Parietal lobe (tissue), 2 donors: ENCODE data around the genes NUDT21, MT1A, MT1H and CX3CL1.

- RAMPAGE, long total RNA = no peak
Observed at GRCh38 chr16:56270839-56271068, 79.5 kb downstream of the GNAO1 start.

DNA sequence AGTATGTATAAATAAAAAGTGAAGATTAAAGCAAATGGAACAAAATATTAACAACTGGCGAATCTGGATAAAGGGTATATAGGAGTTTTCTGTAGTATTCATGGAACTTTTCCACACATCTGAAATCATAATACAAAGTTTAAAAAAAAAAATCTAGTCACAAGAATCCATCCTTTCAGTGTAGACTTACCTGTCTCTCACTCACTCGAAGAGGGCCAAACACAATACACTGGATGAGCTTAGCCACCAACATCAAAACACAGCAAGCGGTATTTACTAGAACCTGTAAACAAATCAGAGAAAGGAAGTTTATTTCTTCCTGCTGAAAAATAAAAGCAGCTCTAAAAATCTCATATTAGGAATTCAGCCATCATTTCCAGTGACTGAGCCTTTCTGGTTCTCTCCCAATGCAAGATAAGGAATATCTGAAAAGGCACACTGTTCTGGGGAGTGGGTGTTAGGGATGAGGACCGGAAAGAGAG lies 11.2 kb downstream of the AMFR start:
- RAMPAGE, long total RNA = no peak

GRCh38 chr16:56450626-56451427 lies at the start of gene NUDT21:
TSS of gene NUDT21 (minus strand) at chr16:56451332.
- RAMPAGE, long total RNA = start-site peak on the minus strand at chr16:56451314-56451334, 1,393 and 111 reads in 2 replicates

DNA sequence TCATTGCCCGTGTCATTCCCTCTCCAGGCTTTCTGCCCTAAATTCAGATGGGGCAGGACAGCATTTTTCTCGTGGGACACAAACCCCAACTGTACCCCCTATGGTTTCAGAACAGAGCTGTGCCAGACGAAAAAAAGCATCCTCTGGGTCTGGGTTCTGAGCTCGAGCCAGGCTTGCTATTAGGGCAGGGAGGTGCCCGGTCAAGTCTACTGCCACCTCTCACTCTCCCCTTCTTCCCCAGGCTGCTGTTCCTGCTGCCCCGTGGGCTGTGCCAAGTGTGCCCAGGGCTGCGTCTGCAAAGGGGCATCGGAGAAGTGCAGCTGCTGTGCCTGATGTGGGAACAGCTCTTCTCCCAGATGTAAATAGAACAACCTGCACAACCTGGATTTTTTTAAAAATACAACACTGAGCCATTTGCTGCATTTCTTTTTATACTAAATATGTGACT lies 1.1 kb downstream of the MT1E start:
- RAMPAGE, long total RNA = no peak

GRCh38 chr16:56627130-56627866 lies 1.7 kb downstream of the MT1E start:
- RAMPAGE, long total RNA = no peak

DNA sequence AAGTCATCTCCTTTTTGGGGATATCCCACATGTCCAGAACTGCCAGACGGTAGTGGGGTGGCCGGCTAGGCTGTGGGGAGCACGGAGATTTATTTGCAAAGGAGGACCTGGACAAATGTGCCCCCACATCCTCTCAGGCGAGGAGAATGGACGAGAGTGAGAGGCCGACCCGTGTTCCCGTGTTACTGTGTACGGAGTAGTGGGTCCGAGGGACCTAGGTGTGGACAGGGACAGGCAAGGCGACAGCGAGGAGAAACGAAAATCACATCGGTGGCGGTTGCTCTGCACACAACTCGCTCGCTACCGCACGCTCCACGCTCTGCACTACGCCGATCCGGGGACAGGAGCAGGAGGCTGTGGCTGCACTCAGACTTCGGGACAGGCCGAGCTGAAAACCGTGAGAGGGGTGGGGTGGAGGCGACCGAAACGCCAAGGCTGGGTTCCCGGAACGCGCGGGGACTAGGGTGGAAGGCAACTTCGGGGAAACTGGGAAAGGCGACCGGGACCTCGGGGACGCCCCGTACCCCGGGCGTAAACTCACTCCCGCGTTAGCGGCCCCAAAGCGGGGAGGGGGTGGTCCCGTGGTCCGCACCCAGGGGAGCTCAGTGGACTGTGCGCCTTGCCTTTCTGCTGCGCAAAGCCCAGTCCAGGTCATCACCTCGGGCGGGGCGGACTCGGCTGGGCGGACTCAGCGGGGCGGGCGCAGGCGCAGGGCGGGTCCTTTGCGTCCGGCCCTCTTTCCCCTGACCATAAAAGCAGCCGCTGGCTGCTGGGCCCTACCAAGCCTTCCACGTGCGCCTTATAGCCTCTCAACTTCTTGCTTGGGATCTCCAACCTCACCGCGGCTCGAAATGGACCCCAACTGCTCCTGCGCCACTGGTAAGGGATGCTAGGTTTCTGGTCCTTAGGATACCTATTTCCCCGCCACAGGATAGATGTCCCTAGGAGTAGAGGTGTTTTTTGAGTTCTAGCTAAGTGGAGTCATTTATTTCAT lies at the start of gene MT1A:
TSS of gene MT1A (plus strand) at position 779 of the 994 bp plus-strand sequence.
- RAMPAGE, long total RNA = no peak

- RAMPAGE, long total RNA = no peak
Observed at GRCh38 chr16:56668979-56670024, at the start of gene MT1H. TSS of gene MT1H (plus strand) at chr16:56669814.

GRCh38 chr16:56748826-56749125 lies 18.8 kb downstream of the NUP93 start:
- RAMPAGE, long total RNA = no peak

GRCh38 chr16:56750086-56750449 lies 20.1 kb downstream of the NUP93 start:
- RAMPAGE, long total RNA = no peak

DNA sequence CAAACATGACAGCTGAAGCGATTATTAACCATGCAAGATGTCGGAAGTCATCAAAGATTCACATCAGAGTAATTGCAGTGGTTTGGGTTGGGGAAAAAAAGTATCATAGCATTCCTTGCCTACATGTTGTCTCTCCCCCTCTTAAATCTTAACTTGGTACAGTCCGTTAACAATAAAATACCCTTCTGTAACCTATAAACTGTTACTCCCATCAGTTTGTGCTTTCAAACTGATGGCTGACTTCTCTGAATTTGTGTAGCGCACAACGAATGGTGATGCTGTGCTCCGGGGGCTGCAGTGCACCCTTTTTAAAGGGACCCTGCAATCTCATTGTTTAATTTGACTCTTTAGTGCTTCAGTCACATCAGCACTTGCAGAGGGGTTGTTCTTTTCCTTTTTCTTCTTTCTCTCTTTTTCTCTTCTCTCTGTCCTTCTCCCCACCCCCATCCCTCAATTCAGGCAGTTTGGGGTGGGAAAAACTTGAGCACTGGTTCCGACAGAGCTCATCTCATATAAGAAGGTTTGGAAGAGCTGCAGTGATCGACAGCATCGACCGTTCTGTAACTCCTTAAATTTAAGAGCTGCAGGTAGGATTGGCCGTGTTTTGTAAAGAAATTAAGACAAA lies 51.8 kb downstream of the NUP93 start:
- RAMPAGE, long total RNA = no peak

GRCh38 chr16:56814649-56815264 lies 50.2 kb upstream of the SLC12A3 start:
- RAMPAGE, long total RNA = no peak

GRCh38 chr16:56916886-56917541 lies 14.9 kb upstream of the HERPUD1 start:
- RAMPAGE, long total RNA = no peak

DNA sequence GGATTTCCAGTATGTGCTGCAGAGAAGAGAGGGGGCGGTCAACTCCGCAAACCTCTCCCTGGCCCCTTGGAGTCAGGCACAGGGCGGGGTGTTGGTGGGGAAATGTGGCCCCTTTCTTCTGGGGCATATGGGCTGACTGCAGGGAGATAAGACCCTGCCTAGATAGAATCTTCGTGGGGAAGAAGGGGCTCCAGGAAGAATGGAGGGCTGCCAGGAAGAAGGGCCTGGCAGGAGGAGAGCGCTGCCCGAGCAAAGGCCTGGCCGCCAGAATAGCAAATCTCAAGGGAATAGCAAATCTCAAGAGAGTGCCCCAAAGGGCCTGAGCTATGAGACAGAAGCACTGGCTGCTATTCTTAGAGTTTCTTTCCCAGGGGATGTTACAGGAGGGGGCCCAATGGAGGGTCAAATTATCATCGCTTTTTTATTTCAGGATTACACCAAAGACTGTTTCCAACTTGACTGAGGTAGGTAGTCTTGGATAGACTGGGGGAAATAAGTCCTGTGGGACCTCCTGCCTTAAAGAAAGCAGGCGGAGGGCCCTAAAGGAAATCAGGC lies 8.1 kb upstream of the NLRC5 start:
- RAMPAGE, long total RNA = no peak

- RAMPAGE, long total RNA = no peak
Observed at GRCh38 chr16:56985551-56986034, 3.8 kb upstream of the NLRC5 start.

GRCh38 chr16:57042578-57043177 lies 49.7 kb upstream of the CPNE2 start:
- RAMPAGE, long total RNA = no peak

- RAMPAGE, long total RNA = no peak
Observed at GRCh38 chr16:57117141-57117713, 24.8 kb downstream of the CPNE2 start.

DNA sequence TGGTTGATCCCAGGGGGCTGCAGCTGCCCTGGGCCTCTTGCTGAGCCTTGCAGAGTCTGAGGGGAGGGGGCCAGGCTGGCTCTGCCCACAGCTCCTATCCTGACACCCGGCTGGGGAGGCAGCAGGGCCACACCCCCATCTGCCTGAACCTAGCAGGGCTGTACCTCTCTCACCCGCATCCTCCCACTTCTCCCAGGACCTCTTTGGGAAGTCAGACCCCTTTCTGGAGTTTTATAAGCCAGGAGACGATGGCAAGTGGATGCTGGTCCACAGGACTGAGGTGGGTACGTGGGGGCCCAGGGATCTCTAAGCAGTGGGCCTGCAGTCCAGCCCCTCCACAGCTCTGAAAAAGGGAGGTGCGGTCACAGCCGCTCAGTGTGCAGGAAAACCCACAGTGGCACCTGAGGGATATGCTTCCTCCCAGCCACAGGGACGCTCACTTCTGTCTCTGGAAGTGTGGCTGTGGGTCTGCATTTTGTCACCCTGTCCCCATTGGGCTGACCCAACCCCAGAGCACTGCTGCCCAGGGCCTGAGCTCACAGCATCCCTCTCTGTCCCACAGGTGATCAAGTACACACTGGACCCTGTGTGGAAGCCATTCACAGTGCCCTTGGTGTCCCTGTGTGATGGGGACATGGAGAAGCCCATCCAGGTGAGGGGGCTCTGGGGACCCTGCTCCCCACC lies 26.8 kb downstream of the CPNE2 start:
- RAMPAGE, long total RNA = no peak

DNA sequence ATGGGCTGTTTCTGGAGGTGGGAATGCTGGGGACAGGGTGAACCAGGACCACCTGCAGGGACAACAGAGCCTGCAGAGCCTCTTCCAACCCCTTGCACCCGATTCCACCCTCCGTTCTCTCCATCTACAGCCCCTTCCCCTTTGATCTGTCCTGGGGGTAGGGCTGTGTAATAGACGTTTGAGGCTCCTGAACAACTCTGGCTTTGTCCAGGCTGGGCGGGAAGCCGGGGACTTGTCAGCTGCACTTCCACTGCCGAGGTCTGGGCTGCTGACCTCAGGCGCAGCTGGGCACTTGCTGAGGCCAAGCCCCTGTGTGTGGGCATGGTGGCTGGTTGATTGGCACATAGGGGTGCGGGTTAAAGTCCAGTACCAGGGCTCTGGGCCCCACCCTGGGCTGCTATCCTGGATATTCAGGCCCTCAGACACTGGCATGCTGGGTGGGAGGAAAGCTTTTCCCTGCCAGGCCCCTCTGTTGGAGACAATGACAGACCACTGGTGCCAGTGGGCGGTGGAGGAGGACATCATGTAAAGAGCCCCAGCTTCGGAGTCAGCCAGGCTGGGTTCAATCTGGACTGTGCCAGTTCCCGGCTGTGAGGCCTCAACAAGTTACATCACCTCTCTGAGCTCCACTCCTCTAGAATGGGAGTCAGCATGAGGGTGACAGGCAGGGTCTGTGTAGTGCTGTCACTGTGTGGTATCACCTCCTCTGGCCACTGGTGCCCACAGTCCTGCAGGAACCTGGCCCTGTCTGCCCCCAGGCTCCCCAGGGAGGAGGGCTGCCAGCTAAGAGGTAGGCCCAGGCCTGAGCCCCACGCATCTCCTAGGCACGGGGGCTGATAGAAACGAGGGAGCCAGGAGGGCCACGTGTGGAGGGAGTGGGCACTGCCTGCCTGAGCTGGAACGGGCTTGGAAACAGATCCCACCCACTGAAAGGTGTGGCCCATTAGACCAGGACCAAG lies 42.6 kb downstream of the PSME3IP1 start:
- RAMPAGE, long total RNA = no peak

GRCh38 chr16:57300914-57301133 lies 16.4 kb upstream of the PLLP start:
- RAMPAGE, long total RNA = no peak

DNA sequence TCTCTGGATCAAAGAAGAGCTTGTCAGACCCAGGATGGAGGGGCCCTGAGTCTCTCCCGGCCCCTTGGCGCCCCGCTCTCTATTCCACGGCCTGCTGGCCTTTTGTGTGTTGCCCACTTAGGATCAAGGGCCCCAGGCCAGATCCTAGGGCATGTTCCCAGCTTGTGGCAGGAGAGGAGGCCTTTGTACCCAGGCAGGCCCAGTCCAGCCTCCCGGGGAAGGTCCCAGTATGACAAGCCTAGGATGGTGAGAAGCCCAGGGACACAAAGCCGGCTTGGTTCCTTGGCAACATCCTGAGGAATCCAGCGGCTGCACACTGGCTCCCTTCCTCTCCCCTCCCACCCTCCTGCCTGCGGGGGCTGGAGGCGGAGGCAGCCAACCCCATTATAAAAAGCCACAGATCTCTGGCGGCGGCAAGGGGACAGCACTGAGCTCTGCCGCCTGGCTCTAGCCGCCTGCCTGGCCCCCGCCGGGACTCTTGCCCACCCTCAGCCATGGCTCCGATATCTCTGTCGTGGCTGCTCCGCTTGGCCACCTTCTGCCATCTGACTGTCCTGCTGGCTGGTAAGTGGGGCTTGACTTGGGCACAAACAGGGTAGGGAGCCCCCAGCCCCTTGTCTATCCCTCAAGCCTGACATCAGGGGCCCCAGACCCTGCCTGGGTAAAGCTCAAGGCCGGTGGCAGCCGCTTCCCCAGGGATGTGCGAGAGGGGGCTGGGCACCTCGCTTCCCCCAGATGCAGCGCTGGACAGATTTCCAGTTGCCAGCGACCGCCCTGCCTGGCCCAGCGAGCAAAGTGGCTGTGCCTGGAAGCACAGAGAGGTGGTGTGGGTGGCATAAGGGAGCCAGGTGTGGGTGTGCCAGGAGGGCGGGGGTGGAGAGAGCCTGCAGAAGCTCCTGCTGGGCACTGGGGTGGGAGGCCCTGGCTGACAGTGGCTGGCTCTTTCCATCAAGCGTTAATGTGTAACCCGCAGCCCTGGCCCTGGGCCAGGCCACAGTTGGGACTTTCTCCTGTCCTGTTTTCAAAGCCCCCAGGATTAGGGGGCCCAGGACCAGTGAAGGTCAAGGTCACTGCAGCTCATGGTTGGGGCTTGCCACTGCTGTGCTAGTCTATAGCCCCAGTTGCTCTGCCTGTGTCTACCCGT lies at the start of gene CX3CL1:
TSS of gene CX3CL1 (plus strand) at position 416 of the 1,144 bp plus-strand sequence.
- RAMPAGE, long total RNA = no peak